Pericardium fibroblast (primary cell): ENCODE measurements around a stretch of chr4.

GRCh38 chr4:113292247-113293165 is 243.1 kb downstream of the ANK2 start:
- RAMPAGE, long total RNA = no peak

GRCh38 chr4:113381871-113382475 is 332.5 kb downstream of the ANK2 start:
- RAMPAGE, long total RNA = no peak

DNA sequence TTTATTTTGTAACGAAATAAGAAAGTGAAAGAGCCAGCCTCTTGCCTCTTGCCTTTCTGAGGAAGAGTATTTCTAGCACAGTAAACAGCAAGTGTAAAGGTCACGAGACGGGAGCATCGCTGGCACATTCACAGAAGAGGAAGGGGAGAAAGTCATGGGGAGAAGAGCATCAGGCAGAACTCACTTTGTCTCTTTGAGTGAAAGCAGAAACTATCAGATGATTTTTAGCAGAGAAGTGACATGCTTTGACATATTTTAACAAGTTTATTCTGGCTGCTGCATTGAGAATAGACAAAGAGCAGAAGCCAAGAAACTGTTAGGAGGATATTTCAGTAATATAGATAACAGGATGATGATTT is 313.7 kb downstream of the CAMK2D start:
- RAMPAGE, long total RNA = no peak

DNA sequence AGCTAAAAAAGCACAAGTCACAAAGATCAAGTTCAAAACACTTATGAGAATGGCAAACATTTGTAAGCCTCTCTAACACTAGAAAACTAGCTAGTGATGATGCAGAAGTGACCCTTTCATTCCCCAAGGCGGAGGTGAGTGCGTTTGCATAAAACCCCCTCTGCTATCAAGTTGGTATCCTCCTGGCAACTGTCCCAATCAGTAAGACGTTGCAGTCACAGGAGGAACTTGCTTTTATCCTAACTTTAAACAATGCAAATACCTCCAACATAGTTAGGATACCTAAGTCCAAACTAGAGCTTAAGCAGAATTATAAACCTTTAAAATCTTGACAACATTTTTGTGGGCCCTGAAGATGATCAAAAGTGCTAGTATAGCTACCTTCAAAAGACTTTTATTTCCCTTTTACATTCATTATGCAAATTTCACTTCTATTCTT is 308.3 kb downstream of the CAMK2D start:
- RAMPAGE, long total RNA = no peak

DNA sequence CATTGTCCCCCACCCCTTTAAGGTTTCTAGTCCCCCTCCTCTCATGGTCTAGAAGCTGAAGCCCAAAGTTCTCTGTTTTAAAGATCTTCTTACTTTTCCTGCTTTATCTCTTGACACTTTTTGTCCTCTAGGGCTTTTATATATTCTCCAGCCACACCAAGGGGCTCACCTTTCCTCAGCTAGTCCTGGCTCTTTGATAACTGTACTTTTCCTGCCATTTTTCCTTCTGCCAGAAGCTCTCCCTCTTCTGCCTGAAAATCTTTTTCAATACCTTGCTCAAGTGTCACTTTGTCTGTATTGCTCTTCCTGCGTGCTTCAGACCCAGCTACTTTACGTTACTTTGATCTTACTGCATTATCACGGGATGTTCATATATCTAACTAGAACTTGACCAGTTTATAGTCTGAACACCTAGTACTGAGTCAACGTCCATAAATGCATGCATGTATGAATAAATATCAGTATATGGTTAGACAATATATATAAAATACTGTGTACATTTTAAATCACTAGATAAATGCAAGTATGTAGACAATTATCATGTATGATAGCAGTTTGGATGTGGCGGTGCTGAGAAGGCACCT is 289.7 kb downstream of the CAMK2D start:
- RAMPAGE, long total RNA = no peak

GRCh38 chr4:113532684-113533305 is 228.7 kb downstream of the CAMK2D start:
- RAMPAGE, long total RNA = no peak

GRCh38 chr4:113635736-113636052 is 125.8 kb downstream of the CAMK2D start:
- RAMPAGE, long total RNA = no peak

- RAMPAGE, long total RNA = no peak
Measured at GRCh38 chr4:113740733-113741205, 20.8 kb downstream of the CAMK2D start.

DNA sequence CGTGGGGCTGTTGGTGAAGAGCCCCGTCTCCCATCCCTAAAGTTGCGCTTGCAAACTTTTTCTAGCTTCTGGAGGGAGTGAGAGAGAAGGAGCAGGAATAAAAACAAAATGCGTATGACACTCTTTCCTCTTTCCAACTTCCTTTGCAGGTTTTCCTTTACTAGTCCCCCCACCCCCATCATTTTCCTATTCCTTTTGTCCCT is 461 bp upstream of the ARSJ start:
- RAMPAGE, long total RNA = no peak

DNA sequence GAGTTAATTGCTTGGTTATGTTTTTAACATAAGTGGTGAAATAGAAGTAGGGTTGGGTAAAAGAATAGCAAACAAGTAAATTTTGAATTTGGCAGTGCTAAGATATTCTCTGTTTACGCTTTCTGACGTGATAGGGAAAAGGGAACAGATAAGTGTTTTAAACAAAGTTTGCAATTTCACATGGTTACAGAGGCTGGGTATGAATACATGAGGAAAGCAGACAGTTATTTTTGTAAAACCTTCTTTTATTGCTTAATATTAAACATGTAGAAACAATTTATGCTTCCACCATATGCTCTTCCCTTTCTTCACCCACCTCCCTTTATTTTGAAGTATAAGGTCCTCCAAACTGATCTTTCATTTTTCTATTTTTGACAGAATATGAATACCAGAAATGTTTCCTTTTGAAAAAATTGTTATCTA is 214.2 kb upstream of the ARSJ start:
- RAMPAGE, long total RNA = no peak

- RAMPAGE, long total RNA = no peak
Measured at GRCh38 chr4:116925850-116926311, 159.5 kb downstream of the TRAM1L1 start.

DNA sequence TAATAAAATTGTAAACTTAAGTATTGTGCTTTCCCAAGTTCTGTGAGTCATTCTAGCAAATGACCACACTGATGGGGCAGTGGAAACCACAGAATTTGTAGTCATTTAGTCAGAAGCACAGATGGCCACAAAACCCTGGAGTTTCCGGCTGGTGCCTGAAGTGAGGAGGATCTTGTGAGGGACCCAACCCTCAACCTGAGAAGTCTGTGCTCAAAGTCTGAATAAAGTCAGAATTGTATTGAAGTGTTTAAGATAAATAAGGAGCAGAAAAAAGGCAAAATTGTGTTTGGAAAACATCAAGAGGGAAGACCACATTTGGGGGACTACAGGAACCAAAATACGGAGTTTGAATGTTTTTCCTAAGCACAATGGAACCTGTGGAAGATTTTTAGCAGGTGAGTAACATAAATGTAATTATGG is 239.9 kb upstream of the TRAM1L1 start:
- RAMPAGE, long total RNA = no peak

- RAMPAGE, long total RNA = no peak
Measured at GRCh38 chr4:117919950-117920372, 114.3 kb upstream of the NDST3 start.

DNA sequence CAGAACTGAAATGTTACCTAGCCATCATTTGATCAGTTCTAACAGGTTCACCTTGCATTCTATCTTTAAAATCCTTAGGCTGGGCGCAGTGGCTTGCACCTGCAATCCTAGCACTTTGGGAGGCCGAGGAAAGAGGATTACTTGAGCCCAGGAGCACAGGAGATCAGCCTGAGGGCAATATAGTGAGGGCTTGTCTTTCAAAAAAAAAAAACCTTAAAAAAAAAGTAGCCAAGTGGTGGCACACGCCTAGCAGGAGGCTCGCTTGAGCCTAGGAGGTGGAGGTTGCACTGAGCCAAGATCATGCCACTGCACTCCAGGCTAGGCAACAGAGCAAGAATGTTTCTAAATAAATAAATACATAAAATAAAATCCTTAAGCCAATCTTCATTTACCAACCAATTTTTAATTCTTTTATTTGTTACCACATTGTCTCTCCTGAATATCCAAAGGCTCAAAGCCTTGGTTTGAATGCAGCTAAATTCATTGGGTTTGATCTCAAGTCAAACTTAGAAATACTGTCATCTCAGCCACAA is 75.5 kb downstream of the PRSS12 start:
- RAMPAGE, long total RNA = no peak

- RAMPAGE, long total RNA = no peak
Measured at GRCh38 chr4:118279968-118280574, 72.7 kb downstream of the PRSS12 start.

DNA sequence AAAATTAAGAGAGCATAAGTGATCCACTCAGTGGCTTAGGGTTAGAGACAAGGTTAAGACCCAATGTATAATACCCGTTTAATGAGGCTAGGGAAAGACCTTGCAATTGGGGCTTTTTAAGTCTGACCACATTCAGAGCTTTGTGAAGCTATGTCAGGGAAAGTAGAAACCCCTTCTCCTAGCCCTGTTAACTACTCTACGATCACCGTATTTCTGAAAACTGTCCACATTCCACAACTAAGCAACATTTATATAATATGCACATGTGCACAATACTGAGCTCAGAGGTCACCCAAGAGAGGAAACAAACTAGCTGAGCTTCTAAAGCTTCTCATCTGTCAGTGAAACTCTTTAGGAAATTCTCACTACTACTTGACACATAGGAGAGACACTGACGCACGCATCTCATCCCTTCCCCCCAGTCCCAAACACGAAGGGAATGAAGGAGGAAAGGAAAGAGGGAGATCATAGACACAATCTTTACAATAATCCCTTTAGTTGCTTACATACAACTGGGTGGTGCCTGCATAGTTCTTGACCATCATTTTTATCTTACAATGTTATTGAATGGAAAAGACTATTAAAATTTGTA is 56.2 kb downstream of the METTL14 start:
- RAMPAGE, long total RNA = no peak

DNA sequence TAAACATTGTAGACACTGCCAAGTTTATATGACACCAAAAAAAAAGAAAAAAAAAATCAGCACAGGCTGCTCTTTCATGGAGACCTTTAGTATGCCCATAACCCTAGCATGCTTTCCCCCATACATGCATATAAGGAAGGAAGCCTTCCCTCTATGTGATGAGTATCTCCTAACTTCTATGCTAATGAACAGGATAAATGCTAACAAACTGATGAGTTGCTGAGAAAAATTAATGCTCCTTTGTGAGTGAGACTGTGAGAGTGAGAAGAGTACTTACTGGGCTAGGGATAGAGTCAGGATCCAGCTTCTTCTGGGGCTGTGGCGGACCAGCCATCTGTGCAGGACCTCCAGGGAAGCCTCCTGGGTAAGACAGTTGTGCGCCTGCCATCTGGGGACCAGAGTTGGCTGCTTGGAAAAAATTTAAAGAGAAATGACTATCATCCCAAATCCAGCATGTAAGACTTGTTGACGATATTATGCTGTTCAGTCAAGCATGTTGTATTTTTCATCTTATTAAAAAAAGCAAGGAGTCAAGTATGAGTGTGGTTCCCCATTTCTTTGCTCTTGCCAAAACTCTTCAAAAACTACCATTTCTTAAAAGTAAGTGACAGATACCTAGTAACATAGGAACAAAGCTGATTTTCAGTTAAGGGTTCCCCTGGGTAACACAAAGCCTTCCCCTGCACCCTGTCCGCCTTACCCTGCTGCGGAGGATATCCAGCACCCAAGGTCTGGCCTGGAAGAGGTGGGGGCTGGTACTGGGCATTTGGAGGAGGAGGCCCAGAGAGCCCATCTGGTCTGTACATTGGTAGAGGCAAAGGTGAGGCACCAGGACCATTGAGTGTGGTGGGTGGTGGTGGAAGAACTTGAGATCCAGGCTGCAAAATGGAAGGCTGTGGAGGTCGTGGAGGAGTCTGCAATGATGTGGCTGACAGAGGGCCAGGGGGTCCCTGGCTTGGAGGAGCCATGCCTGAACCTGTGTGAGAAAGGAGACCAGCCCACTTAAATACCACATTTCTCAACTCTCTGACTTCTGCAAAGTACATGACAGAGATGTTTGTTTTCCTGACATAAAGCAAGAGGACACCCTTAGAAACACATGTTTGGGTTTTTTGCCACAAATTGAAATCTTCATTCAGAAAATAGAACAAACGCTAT is 20.8 kb downstream of the SEC24D start:
- RAMPAGE, long total RNA = no peak

DNA sequence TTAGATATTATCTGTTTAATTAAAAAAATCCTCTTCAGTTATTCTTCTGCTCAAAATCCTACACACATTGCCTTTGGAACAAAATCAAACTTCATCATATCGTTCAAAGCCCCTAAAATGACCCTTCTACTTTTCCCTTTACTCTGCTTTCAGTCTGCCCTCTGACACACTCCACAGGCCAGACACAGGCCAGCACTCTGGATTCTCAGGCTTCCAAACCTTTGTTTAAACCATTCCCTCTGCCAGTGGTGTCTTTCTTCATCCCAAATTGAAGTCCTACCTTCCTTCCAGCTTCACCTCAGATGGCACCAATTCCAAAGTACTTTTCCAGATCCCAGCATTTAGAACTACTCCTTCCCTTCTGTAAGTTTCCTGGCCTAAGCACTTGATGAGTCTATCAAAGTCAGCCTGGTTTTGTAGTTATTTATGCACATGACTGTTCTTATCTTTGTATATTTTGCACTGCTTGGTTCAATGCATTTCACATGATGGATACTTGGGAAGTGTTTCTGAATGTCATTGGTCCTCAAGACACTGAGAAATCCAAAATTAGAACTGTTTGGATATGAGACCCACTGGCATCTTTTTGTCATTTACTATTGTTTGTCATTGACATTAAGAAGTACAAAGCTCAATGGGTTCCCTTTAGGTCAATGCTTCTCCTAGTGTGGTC is 95.8 kb downstream of the SYNPO2 start:
- RAMPAGE, long total RNA = no peak

- RAMPAGE, long total RNA = no peak
Measured at GRCh38 chr4:119016481-119016946, 119.1 kb upstream of the MYOZ2 start.

DNA sequence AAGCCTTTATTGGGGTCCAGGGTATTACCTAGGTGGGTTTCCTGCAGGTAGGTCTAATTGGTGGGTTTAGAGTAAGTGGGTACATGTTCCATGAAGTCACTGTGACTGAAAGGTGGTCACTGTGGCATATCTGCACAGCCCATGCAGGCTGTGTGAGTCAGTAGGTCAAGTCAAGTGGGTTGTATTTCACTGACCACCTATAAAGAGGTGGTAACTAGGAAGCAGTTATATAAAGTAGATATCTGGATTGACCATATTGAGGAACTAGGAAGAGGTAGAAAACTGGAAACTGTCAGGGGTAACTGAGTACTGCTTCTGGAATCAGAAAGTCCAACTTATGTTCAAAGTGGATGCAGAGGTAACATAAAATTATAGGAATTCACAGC is 18.3 kb downstream of the USP53 start:
- RAMPAGE, long total RNA = no peak